Osteoblast (primary cell): Measurements from ENCODE around the genes WDPCP and PELI1.

- CAGE, long polyA plus RNA: no peak
- RRBS: no CpG with 5 or more reads among the region's 2 CpGs
Observed at GRCh38 chr2:62415611-62415924, 90.4 kb downstream of the TMEM17 start.

GRCh38 chr2:63048042-63049286 is 2.2 kb upstream of the OTX1 start:
- CAGE, long polyA plus RNA: no peak
- RRBS: 29% methylated on average over 14 of the region's 80 CpGs

DNA sequence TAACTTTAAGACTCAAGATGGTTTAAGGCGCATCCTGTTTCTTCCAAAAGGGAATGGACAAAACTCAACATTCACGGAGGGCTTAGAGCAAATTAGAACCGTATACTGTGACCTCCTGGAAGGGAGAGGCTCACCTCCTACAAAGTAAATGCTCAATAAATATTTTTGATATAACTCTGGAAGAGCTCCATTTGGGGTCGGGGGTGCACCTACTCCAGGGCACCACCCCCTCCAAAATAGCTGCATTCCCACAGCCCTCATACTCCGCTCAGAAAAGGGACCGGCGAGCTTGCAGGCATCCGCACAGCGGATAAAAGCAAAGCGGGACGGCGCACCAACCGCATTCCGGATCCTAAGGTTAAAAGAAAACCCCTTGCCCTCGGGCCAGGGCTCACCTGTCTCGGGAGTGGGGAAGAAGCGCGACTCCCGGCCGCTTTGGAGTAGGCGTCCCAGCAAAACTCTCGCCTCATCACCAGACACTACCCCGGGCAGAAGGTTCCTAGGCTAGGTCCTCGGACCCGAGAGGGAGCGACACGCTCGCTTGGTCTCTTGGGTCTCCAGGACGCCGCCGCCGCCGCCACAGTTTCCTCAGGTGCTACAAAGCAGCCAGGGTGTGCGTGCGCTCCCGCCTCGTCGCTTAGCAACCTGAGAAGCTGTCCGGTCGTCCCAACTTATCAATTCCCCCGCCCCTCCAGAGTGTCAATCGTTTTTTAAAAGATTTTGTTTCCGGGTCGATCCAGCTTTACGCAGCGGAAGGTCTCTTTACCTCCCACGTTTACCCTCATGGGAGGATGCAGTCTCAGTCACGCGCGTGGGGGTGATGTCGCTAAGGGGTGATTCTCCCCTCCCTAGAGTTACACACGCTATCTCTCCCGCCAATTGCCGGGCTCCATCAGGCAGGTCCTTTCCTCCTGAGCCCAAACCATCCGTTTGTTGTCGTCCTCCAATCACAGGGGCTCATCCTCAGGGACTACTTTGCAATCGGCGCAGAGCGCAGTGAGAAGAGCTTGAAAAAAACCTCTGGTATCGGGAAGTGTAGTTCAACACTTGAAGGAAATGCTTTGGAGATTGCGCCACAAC is at the start of gene WDPCP:
WDPCP (minus strand) TSS at position 676 of the 1,080 bp plus-strand sequence.
- CAGE, long polyA plus RNA: no peak
- RRBS: 2% methylated on average over 18 of the region's 61 CpGs

GRCh38 chr2:63614453-63614987 is 25.8 kb downstream of the MDH1 start:
- CAGE, long polyA plus RNA: no peak
- RRBS: no CpG with 5 or more reads among the region's 2 CpGs

DNA sequence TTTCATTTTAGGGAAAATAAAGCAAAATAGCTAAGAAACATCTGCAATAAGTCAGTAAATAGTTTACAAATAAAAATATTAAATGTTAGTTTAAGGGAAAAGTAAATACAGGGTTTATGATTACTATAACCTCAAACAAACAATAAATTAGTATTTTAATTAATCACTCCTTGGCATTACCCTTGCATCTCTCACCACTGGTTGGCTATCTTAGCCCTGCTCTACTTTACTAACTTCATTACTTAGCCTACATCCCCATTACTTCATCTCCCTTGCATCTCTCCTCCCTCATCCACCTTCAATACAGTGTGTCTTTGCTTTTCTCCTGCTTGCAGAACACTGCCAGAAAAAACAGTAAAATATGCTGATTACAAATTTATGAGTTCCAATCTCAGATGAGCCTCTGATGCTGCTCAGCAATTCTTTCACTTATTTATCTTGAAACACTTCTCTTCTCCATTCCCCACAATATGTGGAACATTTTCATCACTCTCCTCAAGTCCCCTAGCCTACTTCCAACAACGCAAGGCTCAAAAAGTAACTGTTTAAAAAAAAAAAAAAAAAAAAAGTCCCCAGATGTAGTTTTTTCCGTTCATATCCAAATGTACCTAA is 7.2 kb downstream of the VPS54 start:
- CAGE, long polyA plus RNA: no peak
- RRBS: no CpG with 5 or more reads among the region's 2 CpGs

DNA sequence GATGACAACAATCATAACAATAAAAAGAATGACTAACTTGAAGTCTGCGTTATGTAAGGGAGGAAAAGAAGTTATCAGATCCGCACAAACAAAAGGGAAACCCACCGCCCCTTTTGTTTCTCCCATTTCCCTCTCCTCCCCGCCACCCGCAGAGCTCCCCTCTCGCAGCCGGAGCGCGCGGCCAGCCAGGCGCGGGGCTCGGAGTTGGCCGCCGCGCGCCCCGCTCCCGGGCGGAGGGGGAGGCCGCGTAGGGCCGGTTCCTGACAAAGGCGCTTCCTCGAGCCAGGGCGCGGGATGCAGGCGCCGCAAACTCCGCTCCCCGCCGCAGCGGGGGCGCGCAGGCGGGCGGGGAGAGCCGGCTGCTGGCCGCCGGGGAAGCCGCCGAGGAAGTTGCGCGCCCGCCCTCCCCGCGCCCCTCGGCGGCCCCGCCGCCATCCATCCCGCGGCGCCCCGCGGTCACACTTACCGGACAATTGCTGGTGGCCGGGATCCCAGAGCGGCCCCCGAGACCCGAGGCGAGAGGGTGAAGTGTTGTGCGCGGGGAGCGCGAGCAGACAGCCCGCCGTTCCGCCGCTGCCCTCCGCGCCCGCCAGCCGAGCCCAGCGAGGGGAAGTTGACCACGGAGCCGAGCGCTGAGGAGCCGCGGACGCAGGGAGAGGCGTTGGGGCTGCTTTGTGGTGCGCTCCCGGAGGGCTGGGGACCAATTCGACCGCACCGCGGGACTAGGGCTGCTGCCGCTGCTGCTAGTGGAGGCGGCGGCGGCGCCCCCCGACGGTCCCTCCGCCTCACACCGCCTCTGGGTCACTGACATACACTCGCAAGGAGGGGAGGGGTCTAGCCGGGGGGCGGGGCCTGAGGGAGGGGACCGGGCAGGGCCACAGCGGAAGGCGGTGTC is at the start of gene PELI1:
PELI1 (minus strand) TSS at position 806 of the 895 bp plus-strand sequence.
- CAGE, long polyA plus RNA: no peak
- RRBS: 1% methylated on average over 39 of the region's 103 CpGs

DNA sequence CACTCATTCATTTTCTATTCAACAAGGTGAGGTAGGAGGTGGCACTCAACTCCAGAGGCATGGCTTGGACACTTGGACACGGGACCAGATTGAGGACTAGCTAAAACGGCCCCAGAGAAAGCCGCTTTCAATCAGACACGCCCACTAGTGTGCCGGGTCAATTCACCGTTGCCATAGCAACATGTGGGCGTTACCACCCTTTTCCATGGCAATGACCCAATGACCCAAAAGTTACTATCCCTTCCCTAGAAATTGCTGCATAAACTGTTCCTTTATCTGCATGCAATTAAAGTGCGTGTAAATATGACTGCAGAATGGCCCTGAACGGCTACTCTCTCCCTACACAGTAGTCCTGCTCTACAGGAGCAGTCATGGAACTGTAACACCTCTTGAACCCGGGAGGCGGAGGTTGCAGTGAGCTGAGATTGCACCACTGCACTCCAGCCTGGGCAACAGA is 49.1 kb upstream of the LGALSL start:
- CAGE, long polyA plus RNA: no peak
- RRBS: no CpG with 5 or more reads among the region's 11 CpGs

DNA sequence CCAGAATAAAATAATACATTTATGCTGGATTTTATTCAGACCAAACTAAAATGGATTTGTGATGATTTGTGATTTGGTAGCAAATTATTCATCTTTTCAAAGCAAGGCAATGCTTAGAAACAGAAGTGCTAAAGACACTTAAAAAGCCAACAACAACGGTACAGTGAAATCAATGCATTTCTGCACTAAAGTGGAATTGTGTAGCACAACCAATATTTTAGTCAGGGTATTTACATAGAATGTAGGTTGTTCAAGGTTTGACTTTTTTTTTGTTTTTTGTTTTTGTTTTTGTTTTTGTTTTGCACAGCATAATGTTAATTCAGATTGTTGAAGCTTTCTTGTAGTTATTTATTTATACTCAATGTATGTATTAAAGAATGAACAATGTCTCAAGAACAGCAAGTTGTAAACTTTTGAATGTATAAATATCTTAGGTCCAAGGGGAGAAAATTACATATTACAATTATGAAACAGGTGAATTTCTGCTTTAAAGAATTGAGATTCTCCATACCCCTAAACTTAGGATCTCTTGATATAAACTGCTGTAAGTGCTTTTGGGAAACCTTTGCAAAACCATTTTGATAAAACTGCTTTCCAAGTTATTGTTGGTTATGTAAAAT is 4.8 kb downstream of the LGALSL start:
- CAGE, long polyA plus RNA: no peak
- RRBS: no CpG with 5 or more reads among the region's 1 CpG

DNA sequence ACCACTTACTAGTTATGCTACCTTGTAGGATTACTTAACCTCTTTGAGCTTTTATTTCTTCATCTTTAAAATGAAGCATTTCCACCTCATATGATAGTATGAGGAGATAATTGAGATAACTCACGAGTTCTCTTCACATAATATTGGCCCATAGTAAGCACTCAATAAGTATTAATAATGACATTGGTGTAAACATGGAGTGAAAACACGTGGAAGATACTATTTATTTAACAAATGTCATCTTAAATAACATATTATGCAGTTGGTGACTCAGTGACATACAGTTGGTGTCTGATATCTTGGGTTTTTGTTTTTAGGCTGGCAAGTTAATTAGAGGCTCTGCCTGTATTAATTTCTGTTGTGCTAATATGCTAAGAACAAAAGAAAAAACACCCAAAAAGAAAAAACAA is 16.9 kb downstream of the AFTPH start:
- CAGE, long polyA plus RNA: no peak
- RRBS: no CpG with 5 or more reads among the region's 2 CpGs

- CAGE, long polyA plus RNA: no peak
- RRBS: no CpG with 5 or more reads among the region's 15 CpGs
Observed at GRCh38 chr2:64607857-64608470, 45.7 kb downstream of the SERTAD2 start.

DNA sequence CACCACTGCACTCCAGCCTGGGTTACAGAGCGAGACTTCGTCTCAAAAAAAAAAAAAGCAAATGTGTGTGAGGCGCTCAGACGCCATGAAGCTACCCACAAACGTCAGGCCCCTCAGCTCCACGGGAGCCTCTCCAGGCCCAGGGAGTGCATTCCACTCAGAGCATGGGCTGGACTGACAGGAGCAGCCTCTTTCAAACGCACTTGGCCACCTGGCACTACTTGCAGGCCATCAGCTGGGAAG is 26.9 kb downstream of the SERTAD2 start:
- CAGE, long polyA plus RNA: no peak
- RRBS: no CpG with 5 or more reads among the region's 7 CpGs

- CAGE, long polyA plus RNA: no peak
- RRBS: no CpG with 5 or more reads among the region's 4 CpGs
Observed at GRCh38 chr2:64650745-64651066, 3.0 kb downstream of the SERTAD2 start.

DNA sequence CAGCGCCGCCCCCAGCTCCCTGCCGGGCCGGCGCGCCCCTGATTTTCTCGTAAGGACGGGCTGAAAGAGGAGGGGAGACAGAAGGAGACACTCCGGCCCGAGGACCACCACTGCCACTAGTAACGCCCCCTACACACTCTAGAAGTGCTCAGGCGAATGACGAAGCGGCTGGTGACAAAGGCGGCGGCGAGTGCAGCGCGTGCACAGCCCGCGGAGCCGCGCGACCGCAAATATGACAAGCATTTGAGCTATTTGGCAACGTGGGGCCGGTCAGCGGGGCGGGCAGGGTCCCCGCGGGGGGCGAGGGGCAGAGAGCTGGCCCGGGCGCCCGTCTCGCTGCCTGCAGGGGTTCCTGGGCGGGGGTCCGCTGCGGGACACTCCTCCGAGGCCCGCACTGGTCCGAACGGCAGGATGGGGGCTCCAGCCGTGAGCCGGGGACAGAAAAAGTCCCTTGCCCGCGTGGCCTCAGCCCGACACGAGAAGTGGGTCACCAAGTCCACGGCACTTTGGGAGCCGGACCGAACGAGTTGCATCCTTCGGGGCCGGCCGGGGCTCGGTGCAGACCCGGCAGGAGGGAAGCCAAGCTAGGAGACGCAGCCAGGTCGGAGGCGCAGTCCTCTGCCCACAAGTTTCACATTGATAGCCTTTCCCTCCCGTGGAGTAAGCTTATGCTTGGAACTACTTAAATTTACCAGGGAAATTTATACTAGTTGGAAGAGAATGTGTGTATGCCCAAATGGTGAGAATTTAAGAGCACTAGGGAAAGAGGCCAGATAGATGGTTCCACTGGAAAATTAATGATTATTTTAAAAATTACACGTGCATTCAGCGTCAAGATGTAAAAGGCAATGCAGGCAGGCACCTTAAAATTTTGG is 648 bp upstream of the SERTAD2 start:
- CAGE, long polyA plus RNA: no peak
- RRBS: 2% methylated on average over 27 of the region's 64 CpGs

DNA sequence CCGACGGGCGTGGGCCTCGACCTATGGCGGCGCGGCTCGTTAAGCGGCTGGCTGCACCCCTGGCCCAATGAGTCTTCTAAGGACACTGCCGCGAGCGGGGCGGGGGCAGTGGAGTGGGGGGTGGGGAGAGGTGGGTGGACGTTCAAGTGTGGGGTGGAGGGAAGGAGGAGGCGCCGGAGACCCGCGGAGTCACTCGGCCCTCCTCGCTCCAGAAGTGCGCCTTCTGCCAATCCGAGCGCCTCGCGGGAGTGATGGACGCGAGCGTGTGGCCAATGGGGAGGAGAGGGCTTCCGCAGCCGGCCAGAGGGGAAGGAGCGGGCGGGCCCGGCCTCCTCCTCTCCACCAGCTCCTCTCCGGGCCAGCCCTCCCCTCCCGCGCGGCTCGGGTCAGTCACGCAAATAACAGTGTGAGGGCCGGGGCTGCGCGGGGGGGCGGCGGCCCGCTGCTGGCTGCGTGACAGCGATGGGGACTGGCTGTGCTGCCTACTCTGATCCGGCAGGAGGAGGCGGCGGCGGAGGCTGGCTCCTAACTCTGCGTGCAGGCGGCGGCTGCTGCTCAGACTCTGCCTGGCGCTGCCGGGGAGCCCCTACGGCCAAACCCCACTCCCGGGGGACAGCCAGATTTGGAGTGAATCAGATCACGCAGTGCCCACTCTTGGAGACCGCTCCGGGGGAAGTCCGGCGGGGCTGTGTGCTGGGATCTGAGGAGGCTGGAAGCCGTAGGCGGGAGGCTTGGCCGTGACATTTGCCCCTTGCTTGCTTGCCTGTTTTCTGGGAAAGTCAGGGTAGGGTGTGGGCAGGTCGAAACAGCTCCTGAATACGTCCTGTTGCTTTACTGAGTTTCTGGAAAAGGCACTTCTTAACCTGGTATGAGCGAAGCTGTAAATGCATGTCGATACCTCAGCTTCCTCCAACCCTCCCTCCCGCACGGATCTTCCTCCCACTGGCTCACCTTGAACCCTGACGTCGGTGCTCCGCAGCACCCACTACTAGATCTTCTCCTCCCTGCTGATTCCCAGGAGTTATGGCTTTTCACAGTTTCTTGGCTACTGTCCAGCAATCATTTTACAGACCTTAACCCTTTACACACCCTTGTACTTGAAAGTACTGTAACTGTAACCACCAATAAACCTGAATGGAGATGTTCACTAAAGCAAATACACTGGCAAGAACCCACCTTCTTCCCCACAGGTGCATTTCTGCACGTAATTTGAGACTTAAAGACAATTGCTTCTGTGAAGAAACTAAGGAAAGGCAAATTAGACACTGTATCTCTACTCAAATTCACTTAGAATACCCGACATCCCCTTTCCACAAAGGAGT is 97.9 kb upstream of the SERTAD2 start:
- CAGE, long polyA plus RNA: no peak
- RRBS: 1% methylated on average over 30 of the region's 77 CpGs

GRCh38 chr2:64837199-64837777 is 151.9 kb upstream of the SLC1A4 start:
- CAGE, long polyA plus RNA: no peak
- RRBS: no CpG with 5 or more reads among the region's 11 CpGs

- CAGE, long polyA plus RNA: no peak
- RRBS: no CpG with 5 or more reads among the region's 5 CpGs
Observed at GRCh38 chr2:64839881-64840337, 149.3 kb upstream of the SLC1A4 start.

GRCh38 chr2:64857804-64858592 is 131.2 kb upstream of the SLC1A4 start:
- CAGE, long polyA plus RNA: no peak
- RRBS: no CpG with 5 or more reads among the region's 14 CpGs

DNA sequence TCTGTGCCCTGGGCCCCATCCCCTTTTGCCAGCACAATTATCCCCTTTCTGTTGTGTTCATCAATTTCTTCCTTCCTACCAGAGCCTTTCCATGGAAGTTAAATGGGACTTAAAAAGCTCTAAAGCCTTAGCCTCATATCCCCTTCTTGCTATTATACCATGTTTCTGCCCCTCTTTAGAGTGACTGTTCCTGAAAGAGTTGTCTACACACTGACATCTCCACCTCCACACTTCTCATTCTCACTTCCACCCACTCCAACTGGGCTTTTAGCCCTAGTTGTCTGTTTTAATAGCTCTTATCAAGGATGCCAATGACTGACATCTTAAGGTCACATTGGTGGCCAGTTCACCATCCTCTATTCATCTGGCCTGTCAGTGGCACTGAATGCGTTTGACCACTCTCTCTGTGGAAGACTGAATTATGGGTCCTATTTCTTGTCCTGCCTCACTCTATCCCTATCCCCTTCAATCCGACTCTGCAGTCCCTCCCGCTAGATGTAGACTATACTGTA is 127.2 kb upstream of the SLC1A4 start:
- CAGE, long polyA plus RNA: no peak
- RRBS: no CpG with 5 or more reads among the region's 3 CpGs

GRCh38 chr2:64915171-64915456 is 74.1 kb upstream of the SLC1A4 start:
- CAGE, long polyA plus RNA: no peak
- RRBS: no CpG with 5 or more reads among the region's 2 CpGs

- CAGE, long polyA plus RNA: no peak
- RRBS: 3% methylated on average over 3 of the region's 9 CpGs
Observed at GRCh38 chr2:64943673-64944224, 45.5 kb upstream of the SLC1A4 start.